Osteocyte (in vitro differentiated cells): ENCODE data around the genes PKD1L1, SPATA48 and FIGNL1.

DNA sequence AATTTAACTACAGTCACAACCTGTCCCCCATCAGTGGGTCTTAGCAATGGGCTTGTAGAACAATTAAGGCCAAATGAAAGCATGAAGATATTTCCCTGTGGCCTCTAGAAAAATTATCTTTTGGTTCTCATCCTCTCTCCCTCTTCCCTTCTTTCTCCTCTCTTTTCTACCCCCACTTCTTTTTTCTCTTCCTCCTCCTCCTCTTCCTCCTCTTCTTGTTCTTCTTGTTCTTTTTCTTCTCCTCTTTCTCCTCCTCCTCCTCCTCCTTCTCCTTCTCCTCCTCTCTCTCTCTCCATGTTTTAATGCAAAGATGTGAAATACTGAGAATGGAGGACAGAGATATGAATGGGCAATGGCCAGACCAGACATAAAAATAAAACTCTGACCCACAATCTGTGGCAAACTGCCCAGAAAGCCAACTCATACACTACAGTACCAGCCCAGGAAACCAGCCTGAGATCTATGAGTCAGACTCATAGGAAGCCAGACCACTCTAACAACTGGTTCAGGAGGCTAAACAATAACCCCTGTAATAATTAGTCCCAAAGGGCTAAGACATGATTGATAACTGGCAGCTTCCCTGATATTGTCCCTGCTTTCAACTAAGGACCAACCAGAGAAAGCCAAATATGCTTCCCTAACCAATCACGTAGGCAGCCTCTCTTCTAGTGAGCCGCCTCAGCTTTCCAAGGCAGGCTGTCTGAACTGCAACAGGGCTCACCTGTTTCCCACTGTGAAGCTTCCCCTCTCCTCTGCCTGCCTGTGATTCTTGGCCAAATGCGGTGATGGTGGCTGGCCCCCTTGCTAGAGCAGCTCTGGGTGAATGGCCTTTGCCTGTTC is 817.8 kb downstream of the TNS3 start:
- PRO-cap, result no peak

DNA sequence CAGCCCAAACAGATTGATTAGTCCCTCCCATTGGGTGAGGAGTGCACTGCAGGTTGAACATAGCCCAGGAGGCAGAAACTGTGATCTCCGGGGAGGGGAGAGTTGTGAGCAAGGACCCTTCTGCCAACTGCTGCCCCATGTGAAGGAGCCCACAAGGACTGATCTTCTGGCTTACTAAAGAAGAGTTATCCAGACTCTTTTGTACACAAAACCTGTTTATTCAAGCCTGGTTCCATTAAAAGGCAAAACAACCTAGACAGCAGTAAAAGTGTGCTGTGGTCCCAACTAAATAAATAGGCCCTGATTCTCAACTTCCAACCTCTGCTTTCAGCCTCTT is 465.2 kb downstream of the TNS3 start:
- PRO-cap, result no peak

DNA sequence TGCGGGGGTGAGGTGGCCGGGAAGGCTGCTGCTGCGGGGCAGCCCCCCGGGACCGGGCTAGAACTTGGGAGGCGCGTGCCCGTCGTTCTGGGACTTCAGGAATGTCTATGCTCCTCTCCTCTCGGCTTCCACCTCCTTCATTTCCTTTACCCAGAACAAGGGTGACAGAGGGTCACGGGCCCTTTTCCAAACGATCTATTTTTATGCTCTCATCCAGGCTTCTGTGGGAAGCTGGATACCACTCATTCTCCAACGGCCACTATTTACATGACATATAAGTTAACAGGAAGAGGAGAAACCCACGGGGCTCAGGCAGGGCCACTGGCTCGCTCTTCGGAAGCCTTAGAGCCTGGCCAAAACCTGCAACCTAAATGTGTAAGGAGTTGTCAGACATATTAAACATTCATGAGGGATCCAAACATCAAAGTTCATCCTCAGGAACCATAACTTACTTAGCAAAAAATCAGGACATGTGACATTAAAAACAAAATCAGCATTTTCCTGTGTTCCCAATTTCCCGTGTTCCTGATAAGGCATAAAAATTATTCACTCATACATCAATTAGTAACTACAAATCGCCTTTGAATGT is 266.5 kb downstream of the TNS3 start:
- PRO-cap, result no peak

DNA sequence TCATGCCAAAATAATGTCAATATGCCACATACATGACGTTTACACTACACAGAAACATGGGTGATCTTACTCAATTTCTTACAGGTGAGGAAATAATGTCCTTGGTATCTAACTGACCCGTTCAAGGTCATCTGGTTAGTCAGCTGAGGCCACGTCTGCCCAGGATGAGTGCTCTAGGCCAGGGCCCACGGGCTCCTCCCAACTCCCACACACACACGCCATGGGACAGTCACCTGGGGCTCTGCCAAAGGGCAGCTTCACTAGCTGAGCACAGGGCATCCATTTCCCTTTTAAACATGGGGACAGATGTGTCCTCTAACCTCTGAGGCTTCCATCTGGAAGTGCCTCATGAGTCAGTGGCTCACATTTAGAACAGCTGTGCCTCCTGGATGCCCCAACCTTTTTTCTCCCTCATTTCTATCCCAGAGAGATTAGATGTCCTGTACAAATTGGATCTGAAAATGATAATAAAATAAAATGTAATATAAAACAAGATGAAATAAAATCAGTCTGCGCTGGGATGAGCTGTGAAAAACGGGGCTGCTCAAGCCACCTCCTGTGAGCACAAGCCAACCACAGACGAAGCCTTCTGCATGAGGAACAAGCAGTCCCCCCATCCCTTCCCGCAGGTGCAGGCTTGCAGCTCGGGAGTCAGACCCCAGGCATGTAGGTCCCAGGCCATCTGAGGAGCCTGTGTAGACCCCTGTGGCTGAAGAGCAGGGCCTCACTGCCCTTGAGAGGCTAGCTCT is 123.7 kb downstream of the TNS3 start:
- PRO-cap, result no peak

GRCh38 chr7:47601185-47601970 is 19.5 kb upstream of the TNS3 start:
- PRO-cap, result no peak

DNA sequence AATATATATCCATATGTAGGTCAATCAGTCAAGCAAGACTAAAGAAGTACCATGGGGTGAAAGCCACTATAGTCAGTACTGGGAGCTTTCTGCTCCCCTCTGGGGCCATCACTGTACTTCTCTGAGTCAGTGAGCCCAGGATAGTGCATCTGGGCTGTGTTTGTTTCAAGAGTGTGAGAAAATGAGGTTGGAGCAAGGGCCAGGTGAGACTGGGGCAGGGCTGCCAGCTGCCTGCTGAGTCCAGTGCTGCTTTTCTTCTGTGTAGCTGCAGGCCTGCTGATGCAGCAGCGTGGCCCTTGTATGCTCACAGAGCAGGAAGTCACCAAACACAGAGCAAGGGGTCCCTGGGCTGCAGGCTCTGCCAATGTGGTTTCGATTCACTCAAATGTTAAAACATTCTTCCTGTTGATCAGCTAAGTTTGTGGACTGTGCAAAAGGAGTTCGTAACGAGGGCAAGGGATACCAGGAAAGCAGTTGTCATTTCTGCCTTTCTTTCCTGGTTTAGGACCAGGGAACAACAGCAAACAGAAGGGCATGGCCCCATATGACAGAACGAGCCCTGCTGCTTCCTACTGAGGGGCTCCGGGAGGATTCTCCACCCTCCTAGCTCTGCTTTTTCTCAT is 65.4 kb upstream of the TNS3 start:
- PRO-cap, result no peak

- PRO-cap, result no peak
Observed at GRCh38 chr7:47669327-47669934, 87.5 kb upstream of the TNS3 start.

DNA sequence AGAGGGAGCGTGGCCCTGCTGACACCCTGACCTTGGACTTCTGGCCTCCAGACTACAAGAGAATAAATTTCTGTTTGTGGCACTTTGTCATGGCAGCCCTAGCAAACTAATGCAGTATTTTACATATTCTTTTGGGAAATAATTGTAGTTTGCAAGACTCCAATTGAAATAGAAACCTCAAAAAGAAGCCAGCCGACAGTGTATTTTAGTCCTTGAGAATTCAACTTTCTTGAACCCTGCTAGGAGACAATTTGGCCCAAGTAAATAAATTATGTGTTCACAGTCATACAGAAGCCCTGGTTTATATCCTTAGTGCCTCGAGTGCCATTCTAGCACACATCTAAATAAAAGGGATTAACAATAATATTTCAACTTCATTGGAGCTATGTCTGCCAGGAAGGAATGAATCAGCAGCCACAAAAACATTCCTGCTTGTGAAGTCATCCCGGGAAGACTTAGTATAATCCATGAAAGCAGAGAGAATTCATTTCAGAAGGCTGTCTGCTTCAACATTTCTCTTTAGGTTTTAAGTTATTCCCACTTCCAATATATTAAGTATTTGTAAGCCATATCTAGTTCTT is 164.4 kb downstream of the PKD1L1 start:
- PRO-cap, result no peak

GRCh38 chr7:47786459-47786848 is 161.8 kb downstream of the PKD1L1 start:
- PRO-cap, result no peak

DNA sequence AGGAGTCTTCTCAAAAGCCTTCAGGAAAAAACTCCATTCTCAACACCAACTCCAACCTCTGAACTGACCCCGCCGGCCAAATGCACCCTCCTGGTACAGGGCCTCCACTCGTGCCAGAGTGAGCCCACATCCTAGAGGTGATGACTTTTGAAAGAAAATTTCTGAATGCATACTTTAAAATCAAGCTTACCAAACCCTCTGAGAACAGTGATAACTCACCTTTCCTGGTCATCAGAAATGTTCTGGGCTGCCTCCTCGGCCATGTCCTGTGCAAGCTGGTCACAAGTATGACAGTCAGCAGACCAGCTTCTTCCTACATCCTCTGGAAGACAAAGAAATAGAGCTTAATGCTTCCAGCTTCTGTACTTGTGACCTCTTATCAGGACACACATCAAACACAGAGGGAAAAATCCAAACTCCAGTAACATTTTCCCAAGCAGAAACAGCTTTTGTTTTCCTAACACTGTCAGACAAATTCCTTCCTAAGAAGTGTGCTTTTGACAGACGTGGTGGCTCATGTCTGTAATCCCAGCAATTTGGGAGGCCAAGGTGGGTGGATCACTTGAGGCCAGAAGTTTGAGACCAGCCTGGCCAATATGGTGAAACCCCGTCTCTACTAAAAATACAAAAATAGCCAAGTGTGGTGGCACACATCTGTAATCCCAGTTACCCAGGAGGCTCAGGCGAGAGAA is at the start of gene PKD1L1:
PKD1L1 (minus strand) TSS at position 289 of the 692 bp plus-strand sequence.
- PRO-cap, result no peak

DNA sequence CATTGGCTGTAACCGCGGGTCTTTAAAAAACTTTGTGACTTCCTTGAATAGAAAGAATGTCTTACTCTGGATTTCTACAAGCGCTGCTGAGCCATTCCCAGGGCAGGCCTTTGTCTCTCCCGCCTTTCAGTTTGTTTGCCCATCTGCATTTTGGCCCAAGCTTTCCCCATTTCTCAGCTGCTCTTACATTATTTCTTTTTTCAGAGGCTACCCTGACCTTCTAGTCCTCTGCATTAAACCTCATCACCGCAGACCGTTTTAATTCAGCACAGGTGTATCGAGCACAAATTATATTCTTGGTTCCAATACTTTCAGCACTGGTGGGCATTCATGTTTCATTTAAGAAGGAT is 1.5 kb downstream of the UPP1 start:
- PRO-cap, result no peak

- PRO-cap, result no peak
Observed at GRCh38 chr7:48106740-48107321, 17.8 kb downstream of the UPP1 start.

GRCh38 chr7:49630465-49630792 is 143.0 kb upstream of the VWC2 start:
- PRO-cap, result no peak

- PRO-cap, result no peak
Observed at GRCh38 chr7:50067939-50068547, 25.0 kb downstream of the ZPBP start.

DNA sequence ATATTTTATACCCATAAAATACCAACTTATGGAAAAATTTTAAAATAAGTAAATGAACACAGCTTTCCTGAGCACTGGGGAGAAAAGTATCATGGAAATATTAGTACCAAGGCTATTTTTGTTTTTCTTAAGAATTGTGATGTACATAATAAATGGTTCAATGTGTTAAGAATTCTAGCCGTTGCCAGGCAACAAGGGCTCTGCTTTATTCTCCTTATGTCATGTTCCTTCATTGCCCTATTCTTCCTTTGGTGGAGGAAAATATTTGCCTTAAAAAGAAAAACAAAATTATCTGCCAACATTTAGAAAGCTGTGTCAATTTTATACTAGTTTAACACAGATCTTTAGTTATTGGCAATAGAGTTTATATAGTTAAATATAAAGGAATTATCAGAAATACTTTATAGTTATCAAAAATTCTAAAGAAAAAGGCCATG is at the start of gene SPATA48:
SPATA48 (plus strand) TSS at position 232 of the 437 bp plus-strand sequence.
- PRO-cap, result no peak

DNA sequence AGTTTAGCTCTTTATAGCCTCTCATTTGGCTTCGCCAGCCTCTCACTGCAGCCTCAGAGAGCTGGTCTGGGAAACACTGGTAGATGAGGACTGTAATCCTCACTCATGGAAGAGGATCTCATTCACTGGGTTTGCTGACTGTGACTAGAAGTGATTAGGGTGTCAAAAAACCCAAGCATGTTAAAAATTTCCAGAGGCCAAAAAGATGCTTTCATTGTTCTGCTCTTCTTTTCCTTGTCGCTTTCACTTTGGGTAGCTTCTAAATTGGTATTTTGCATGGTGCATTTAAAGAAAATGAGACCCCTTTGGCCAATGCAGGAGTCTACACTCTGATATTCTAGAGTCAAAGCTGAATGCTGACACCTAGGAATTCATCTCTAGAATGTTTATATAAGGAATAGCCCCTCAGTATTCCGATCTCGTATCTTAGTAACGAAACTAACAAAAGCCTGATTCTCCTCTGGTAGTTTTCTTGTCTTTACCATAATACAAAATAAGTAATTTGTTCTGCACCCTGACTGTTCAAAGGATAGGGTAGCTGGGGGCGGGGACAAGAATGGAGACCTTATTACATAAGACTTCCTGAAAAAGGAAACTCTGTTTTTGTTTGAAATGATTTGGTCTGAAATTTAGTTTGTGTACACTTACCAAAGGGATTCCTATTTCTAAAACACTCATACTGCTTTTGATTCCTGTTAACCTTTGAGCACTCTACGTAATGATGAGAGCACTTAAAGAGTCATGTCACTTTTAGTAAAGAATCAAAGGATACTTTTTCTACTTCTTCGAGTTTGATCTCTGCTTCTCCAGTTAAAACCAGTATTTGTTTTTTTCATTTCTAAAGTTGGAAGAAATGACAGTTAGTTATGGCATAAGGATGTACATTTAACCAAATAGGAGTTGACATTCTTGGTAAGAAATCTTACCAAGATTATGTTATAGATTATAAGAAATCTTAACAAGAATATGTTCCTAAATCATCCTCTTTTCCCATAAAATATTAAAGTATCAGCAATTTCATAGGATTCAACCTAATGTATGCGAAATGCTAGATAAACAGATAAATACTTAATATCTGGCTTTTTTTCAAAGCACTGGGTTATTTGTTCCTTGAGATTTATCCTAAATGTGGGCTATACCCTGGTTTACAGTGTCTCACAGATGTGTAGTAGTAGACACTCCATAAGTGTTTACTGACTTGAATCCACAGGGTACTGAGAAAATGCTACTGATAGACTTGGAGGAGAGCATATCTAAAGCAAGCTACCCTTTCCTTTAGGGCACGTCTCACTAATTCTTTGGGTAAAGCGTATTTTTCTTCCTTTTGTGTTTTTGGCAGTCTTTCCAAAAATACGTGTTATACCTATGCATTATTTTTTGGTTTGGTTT is 17.3 kb downstream of the IKZF1 start:
- PRO-cap, result no peak

- PRO-cap, result no peak
Observed at GRCh38 chr7:50339834-50340772, 35.6 kb downstream of the IKZF1 start.

DNA sequence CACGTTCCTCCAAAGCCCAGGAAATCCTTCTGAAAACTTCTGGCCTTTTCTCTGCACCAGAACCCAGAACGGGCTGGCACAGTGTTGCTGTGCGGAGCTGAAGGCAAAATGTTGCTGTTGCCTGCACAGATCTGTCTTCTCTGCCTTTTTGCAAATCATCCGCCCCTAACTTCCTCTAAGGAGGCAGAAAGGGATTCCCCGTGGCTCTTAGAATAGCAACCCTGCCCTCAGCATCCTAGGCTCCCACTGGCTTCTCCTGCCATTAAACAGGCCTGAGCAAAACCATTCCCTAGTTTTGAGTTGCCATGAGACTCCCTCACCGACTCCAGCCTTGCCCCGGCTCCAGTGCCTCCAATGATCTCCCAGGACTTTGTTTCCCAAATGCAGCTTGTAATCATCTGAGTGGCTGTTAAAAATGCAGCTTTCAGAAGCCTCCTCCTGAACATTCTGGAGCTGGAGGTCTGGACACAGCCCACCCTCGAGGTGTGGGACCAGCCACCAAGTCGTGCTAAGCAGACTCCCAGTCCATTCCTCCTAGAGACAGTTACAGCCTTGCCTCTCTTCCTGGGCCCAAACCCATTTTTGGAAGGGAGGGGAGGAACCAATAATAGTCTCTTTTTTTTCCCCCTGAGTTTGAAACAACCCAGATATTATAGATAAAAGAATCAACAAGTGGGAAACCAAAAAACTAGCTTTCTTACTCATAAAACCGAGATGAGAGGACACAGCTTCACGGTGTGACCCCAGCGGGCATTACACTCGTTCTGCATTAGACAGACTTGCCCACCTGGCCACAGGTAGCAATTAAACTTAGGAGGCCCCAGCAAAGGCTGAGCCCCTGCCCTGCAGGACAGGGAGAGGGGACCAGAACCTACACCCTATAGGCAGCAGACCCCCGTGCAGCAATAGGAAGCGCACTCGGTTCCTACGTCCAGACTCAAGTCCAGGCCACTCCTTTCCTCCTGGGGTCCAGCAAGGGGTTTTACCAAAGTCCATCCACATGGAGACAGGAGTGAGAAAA is 44.5 kb downstream of the FIGNL1 start:
- PRO-cap, result no peak

GRCh38 chr7:50450170-50450660 is at the start of gene FIGNL1:
FIGNL1 (minus strand) TSS chr7:50450350.
- PRO-cap, result bidirectional peak, plus-strand start at chr7:50450456, minus-strand start at chr7:50450347

DNA sequence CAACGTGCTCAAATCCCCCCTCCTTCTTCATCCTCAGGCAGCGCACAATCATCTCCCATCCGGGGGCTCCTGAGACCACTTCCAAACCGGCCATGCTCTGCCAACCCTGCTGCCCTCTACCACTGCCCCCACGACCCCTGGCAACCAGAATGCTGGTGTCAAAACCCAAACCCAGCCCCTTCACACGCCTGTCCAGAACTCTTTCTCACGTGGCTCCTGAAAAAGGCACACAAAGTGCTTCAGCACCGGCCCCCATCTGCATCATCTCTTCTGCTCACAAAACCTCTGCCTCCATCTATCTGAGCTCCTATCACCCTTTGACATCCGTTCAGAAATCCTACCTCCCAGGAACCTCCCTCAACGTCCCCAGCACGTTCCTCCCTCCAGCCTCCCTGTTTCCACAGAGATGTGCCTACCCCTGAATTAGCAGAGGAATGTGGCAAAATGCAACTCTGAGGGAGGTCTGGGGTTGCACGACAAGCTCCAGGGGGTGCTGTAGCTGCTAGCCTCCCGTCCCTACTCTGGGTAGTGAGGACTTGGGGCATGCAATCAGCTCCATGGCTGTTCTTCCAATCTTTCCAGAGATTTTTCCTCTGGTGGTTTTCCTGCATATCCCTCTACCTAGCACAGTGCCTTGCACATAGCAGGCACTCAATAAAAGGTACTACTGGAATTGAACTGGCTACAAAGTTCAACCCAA is 108.5 kb upstream of the DDC start:
- PRO-cap, result no peak